OCI-LY7 (cell line): ENCODE data around the genes TMEM114 and LITAFD.

- PRO-cap, result no peak
- RAMPAGE, long total RNA, result no peak
Observed at GRCh38 chr16:8590115-8590668, at the start of gene TMEM114. TMEM114 (minus strand) TSS chr16:8590511.

- PRO-cap, result no peak
- RAMPAGE, long total RNA, result no peak
Observed at GRCh38 chr16:8643989-8645104, 22.8 kb downstream of the METTL22 start.

- PRO-cap, result no peak
- RAMPAGE, long total RNA, result no peak
Observed at GRCh38 chr16:8675172-8675619, 779 bp downstream of the ABAT start.

GRCh38 chr16:8694671-8695393 lies 20.4 kb downstream of the ABAT start:
- PRO-cap, result no peak
- RAMPAGE, long total RNA, result no peak

GRCh38 chr16:8730267-8731074 lies 56.1 kb downstream of the ABAT start:
- PRO-cap, result no peak
- RAMPAGE, long total RNA, result no peak

GRCh38 chr16:8835129-8835671 lies 33.6 kb downstream of the CARHSP1 start:
- PRO-cap, result no peak
- RAMPAGE, long total RNA, result no peak

GRCh38 chr16:8842084-8842470 lies 26.7 kb downstream of the CARHSP1 start:
- PRO-cap, result no peak
- RAMPAGE, long total RNA, result no peak

DNA sequence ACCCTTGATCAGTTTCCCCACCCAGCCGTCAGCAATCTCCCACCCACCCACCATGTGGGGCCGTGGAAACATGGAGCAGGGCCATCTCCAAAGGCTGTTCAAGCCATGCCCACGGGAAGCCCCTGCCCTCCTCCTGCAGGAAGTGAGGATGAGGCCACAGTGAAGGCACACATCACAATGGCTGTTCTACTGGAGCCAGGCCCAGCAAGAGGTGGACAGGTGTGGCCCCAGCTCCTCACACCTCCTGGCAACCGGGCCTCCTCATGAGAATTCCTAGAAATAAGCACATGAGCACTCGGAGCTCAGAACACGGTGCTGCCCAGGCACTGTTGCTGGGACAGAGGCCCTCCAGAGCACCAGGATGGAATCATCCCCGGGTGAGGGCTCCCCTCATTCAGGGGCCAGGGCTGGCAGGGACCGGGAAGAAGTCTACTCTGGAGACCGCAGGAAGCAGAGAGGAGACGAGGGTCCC lies at the start of gene LITAFD:
Gene LITAFD (plus strand): TSS at position 218 of the 472 bp plus-strand sequence.
- PRO-cap, result no peak
- RAMPAGE, long total RNA, result no peak

DNA sequence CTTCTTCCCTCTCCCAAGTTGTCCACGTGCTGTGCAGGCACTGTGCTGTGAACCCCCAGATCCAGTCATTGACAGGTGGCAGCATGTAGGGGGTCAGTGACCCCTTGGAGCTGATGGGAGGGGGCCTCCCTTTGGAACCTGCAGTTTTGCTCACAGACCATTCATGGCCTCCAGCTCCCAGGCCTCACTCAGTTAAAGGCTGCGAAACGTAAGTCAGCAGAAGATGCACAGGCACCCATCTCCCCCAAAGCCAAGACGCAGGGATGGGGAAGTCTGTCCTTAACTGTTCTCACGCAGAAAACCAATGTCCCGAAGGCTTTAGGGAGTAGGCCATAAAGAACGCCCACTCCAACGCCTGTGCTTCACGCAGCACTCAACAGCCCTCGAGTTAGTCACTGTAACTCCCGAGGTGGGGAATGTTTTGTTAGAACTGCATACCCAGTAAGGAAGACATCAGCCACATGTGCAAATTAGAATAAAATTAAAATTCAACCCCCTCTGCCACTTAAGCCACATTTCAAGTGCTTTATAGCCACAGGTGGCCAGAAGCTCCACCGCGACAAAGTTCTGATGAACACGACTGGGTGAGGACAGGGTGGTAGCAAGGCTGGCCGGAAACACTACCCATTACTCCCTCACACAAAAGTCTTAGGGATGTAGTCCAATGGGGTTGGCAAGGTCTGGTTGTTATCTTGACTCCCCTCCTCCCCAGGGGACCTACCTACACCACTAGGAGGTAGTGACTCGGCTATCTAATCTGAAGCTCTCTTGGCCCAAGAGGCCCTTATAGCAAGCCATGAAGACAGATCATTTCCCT lies 8.1 kb downstream of the LITAFD start:
- PRO-cap, result no peak
- RAMPAGE, long total RNA, result no peak

- PRO-cap, result no peak
- RAMPAGE, long total RNA, result no peak
Observed at GRCh38 chr16:8951892-8952267, 11.8 kb downstream of the USP7 start.

DNA sequence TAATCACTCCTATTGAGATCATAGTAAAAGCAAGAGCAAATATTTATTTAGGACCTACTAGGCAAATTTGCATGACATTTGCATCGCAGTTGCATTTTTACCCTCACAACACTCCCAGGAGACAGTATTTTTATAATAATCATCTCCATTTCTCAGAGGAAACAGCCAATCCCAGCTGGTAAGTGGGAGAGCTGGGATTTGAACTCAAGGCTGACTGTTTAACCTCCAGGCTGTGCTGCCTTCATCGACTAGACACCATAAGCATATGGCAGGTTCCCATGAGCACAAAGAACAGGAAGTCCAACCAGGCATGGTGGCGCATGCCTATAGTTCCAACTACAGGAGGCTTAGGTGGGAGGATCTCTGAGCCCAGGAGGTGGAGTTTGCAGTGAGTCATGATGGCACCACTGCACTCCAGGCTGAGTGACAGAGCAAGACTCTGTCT lies 28.1 kb upstream of the USP7 start:
- PRO-cap, result no peak
- RAMPAGE, long total RNA, result no peak

DNA sequence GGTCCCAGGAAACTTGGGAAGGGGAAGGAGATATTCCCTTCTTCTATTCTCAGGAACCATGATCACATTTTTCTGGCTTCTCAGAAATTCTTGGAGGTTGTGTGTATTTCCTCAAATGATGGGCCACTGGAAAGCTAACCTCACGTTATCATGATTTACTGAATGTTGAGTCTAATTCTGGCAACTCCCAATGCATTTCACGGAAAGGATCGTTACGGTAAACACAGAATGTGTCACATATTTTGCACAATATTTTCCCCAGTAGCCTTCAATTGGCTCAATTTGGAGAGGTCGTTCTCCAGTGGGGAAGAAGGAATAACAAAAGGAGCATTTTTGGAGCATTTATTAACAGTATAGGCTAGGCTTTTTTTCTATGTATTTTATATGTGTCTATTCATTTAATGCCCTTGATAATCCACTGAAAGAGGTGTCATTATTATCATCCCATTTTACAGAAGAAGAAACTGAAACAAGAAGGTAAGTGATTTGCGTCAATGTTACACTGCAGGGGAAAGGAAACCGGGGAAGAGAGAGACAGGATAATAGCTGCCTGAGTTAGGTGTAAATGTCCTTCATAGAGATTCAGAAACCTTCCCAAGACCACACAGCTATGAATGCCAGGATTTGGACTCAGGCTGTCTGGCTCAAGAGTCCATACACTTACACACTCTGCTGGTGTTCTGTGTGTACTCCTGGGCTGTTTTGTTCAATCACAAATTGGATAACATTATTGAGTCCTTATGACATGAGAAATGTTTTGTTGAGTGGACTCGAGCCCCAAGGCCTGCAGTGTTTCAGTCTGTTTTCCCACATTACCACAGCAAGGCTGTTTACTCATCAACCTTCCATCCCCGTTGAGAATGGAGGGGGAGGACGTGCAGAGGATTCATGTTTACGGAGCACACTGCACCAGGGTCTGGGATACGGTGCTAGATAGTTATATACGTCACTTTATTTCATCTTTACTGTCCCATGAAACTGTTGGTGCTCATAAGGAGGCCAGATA lies 450.6 kb downstream of the HAPSTR1 start:
- PRO-cap, result no peak
- RAMPAGE, long total RNA, result no peak

- PRO-cap, result no peak
- RAMPAGE, long total RNA, result no peak
Observed at GRCh38 chr16:10362321-10362827, 23.5 kb upstream of the ATF7IP2 start.

DNA sequence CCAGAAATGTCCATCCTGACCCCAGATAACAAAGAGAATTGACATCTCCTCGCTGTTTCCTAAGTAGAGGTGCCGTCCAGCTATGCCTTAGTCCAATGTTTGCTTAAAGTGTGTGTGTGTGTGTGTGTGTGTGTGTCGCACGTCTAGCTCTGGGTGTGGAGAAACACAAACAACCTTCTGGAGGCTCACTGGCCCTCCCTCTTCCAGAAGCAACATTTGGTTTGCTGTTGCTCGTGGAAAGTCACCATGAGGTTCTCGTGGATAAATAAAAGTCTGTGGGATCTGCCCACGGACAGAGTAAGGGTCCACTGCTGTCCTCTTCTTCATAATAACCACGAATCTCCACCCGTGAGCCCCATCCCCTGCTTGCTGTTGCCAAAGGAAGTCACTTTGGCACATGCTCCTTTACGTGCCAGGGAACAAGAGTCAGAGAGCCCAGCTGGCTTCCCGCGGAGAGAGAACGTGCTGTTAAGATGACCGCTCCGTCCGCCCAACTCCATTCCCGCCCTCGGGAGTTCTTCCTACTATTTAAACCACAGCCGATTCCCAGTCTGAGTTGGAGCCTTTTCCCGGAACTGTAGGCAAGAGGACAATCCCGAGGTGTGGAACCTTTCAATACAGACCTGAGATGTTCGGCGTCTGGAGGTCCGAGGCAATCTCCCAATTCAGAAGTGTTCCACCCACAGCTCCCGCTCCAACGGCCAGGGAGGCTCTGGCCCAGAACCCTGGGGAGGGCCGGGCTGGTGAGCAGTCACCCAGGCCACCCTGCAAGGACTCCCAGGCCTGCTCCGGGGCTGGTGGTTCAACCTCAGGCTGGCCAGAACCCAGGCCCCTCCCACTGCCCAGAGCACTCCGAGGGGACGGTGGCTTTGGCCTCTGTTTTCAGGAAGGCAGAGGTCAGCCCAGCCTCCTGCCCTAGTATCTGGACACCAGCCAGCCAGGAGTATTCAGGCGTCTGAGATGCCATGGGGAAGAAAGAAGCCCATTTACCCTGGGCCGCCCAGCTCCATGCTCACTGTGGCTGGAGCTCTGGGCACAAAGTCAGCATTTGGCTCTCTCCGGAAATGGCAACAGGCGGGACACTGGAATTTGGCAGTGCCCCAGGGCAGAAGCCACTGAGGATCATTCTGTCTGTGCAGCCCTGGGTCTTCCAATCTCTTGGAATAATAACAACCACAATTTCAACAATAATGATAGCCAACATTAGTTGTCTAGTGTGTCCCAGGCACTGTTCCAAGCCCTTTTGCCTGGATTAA lies 21.6 kb downstream of the EMP2 start:
- PRO-cap, result no peak
- RAMPAGE, long total RNA, result no peak

DNA sequence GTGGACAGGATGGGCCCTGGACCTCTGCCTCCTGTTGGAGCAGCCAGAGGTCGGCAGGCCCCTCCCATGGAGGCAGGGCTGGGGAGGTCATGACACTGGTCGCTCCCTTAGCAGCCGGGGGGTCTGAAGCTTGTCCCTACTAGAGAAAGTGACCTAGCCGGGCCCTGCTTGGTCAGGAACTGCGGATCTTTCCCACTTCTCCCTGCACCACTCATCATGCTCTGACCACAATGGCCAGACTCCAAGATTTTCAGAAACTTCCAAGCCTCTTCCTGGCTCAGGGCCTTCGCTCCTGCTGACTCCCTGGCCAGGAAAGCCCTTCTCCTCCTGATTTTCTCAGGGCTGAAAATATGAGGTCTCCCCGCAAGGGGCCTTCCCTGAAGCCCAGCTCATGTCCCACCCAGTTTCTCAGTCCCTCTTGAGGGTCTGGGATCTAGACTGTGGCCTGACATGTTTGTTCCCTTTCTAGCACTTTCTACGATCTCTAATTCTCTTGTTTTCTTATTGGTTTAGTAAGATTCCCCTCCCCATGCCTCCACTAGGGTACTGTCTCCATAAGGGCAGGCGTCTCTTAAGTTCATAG lies 9.5 kb upstream of the TVP23A start:
- PRO-cap, result no peak
- RAMPAGE, long total RNA, result no peak

DNA sequence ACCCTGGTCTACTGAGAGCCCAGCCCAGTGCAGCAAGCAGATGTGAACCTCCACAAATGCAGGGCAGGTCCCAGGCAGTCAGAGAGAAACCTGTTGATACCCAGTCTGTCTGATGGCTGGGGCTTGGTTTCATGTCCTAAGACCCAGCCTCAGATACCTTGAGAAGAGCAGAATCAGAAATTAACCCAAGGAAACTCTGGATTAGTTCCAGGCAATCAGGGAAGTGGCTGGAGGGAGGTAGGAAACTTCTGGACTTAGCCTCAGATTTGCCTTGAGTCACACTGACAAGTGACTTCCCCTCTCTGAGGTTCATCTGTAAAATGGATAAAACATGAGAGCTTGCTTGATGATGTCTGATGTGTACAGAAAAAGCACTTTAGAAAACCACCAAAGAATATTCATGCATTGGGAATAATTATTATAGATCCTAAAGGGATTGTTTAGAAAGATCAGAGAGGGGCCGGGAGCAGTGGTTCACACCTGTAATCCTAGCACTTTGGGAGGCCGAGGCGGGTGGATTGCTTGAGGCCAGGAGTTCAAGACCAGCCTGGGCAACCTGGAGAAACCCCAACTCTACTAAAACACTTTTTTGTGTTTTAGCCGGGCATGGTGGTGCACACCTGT lies 3.6 kb downstream of the CIITA start:
- PRO-cap, result no peak
- RAMPAGE, long total RNA, result no peak

GRCh38 chr16:10965299-10965990 lies 21.1 kb downstream of the CLEC16A start:
- PRO-cap, result no peak
- RAMPAGE, long total RNA, result no peak

- PRO-cap, result no peak
- RAMPAGE, long total RNA, result no peak
Observed at GRCh38 chr16:10979577-10980731, 35.6 kb downstream of the CLEC16A start.

DNA sequence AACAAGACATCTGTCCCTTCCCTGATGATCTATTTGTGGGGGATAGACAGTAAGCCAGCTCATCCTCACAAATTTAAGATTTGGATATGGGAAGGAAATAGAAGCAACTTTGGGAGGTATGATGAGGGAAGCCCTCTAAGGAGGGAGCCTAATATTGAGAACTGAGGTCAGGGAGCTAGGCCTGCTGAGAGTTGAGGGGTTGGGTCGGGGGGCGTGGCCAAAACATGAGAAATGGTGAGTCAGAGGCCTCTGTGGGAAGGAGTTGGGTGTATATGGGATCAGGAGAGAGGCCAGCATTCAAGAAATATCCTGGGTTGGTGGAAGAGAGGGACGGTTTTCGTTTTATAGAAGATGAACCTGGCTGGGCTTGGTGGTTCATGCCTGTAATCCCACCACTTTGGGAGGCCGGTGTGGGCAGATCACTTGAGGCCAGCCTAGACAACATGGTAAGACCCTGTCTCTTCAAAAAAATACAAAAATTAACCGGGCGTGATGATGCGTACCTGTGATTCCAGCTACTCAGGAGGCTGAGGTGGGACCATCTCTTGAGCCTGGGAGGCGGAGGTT lies 48.5 kb downstream of the CLEC16A start:
- PRO-cap, result no peak
- RAMPAGE, long total RNA, result no peak

GRCh38 chr16:11094818-11095405 lies 150.5 kb downstream of the CLEC16A start:
- PRO-cap, result no peak
- RAMPAGE, long total RNA, result no peak